Fibroblast of the aortic adventitia (primary cell): Measurements from ENCODE around the gene DYNC1I2.

DNA sequence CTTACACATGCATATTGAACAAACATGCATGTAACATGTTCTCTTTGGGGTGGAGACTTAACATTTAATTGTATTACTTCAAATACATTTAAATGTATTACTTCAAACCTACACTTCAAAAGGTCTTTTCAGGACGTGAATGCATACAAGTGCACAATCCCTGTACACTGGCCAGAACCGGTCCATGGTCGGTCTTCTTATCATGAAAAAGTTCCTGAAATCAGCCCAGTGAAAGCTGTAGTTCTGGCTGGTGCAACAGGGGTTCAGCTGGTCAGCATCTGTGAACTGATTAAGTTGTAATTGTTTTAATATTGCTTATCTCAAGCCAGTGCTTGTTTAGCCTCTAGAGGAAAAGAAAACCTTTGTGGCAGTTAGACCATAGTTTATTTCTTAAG lies 940 bp upstream of the CYBRD1 start:
- CAGE, long polyA plus RNA: no peak

DNA sequence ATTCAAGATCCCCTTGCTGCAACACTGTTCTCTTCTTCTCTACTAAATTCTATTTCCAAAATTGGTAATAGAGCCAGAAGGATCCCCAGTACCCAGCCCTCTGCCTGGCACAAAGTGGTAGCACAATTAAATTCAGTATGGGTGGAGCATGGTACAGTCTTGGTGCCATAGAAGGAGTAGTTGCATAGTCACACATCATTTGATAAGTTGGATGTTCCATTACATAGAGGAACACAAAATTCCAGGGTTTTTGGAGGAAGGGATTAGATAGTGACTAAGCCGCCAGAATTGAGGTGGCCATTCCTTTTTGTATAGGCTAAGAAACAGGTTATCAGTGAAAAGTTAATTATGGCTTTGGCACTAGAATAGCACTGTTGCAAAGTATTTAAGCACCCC lies 34.4 kb downstream of the CYBRD1 start:
- CAGE, long polyA plus RNA: no peak

DNA sequence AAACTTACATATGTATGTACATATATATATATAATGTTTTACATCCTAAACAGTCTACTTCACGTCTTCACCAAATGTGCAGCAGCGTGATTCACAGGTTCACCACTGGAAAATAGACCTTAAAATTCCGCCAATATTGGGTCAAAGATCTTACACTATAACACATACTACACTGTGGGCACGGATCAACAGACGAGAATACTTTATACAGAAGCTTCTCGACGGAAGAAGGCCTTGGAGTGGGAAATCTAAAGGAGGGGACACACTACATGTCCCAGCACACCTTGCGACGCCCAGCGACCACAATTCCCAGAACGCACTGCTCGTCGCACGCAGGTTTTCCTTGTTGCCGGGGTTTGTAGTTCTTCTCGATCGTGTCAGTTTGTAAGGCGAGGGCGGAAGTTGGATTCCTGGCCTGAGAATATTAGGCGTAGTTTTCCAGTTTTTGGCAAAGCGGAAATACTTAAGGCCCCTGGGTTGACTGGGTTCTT lies at the start of gene DYNC1I2:
TSS of gene DYNC1I2 (plus strand) at position 365 of the 491 bp plus-strand sequence.
- CAGE, long polyA plus RNA: no peak

DNA sequence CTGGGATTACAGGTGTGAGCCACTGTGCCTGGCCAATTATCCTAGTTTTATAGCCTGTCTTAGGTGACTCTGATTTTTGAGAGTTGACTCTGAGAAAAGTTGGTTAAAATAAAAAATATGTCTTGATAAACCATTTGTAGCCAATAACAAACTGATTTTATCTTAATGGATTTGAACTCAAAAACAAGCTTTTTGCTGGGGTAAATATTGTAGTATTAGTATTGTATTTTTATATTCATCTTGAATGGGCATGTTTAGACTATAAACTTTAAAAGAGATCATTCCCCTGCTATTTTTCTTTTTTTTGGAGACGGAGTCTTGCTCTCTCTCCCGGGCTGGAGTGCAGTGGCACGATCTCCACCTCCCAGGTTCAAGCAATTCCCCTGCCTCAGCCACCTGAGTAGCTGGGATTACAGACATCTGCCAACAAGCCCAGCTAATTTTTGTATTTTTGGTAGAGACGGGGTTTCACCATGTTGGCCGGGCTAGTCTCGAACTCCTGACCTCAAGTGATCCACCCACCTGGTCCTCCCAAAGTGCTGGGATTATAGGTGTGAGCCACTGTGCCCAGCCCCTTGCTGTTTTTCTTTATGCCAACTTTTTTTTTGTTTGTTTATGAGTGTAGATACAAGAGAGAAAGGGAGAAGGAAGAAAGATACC lies 13.8 kb downstream of the DYNC1I2 start:
- CAGE, long polyA plus RNA: no peak

GRCh38 chr2:172087484-172088260 lies 2.4 kb downstream of the DLX1 start:
- CAGE, long polyA plus RNA: no peak

DNA sequence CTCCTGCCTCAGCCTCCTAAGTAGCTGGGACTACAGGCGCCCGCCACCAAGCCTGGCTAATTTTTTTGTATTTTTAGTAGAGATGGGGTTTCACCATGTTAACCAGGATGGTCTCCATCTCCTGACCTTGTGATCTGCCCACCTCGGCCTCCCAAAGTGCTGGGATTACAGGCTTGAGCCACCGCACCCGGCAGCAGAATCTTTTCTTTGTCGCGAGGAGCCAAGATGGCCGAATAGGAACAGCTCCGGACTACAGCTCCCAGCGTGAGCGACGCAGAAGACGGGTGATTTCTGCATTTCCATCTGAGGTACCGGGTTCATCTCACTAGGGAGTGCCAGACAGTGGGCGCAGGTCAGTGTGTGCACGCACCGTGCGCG lies 112.3 kb upstream of the ITGA6 start:
- CAGE, long polyA plus RNA: no peak

GRCh38 chr2:172429336-172430388 lies 2.3 kb downstream of the ITGA6 start:
- CAGE, long polyA plus RNA: no peak

DNA sequence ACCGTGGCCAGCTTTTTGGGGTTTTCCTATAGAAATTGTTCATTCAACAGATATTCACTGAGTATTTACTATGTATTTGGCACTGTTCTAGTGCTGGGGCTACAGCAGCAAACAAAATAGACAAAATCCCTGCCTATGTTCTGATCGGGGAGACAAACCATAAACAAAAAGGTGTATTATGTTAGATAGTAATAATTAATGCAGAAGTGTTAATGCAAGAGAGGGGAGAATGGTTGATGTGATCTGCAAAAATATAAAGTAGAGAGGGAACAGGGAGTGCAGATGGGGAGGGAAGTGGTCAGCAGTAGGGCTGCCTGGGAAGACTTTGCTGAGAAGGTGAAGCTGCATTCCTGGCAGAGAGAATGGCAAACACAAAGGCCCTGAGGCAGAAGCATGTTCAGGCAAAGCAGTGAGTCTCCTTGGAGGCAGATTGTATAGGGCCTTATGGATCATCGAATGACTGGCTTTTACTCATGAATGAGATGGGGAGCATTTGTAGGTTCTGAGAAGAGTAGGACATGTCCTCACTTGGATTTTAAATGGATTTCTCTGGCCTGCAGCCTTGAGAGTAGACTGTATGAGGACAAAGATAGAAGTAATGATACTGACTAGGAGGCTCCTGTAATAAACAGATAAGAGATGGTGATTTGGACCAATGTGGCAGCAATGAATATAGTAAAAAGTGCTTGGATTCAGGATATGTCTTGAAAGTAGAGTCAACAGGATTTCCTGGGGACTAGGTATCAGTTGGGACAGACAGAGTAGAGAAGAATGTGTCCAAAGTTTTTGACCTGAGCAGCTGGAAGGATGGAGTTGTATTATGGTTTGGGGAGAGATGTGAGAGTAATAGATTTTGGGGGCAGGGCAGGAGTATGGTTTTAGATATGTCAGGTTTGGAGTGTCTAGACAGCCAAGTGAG lies 9.6 kb downstream of the ITGA6 start:
- CAGE, long polyA plus RNA: no peak

DNA sequence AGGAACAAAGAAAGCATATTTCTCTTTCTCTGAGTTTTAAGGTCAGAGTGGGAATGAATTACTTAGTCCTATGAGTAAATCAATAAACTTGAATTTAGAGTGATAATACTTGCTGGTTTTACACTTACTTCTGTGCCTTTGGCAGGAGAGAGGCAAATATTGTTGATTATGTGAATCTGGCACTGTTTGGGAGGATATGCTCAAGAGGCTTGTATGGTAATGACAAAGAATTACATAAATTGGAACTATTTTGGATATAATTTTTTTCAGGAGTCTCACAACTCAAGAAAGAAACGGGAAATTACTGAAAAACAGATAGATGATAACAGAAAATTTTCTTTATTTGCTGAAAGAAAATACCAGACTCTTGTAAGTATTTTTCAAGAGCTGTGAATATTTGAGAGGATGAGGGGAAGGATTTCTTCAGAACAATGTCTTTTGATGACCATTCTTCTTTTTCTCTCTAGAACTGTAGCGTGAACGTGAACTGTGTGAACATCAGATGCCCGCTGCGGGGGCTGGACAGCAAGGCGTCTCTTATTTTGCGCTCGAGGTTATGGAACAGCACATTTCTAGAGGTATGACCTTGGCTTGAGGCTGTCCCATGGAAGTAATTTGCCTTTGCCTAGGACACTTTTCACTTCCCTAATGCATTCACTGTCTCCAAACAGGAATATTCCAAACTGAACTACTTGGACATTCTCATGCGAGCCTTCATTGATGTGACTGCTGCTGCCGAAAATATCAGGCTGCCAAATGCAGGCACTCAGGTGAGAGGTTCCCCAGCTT lies 63.6 kb downstream of the ITGA6 start:
- CAGE, long polyA plus RNA: no peak

GRCh38 chr2:172496070-172496511 lies 59.8 kb upstream of the PDK1 start:
- CAGE, long polyA plus RNA: no peak

DNA sequence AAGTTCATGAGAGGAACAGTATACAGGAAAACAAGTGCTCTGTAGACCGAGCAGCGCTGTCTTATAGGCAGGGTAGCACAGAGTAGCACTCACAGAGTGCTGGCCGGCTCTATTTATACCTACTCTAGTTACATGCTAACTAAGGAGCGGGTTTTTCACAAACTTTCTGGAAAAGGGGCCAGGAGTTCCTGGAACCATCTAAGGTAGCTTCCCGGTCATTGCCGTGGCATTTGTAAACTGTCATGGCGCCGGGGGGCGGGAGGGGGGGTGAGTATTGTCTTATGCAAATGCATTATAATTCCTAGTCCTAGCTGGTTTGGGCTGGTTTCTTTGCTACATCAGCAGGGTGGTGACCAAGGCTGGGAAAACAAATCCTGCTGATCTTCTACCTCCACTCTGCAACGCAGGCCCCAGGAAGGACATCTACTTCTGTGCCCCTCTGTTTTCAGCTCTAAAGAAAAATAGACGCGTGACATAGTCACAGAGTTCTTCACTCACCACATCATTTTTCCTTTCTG lies 31.6 kb upstream of the MAP3K20 start:
- CAGE, long polyA plus RNA: no peak

DNA sequence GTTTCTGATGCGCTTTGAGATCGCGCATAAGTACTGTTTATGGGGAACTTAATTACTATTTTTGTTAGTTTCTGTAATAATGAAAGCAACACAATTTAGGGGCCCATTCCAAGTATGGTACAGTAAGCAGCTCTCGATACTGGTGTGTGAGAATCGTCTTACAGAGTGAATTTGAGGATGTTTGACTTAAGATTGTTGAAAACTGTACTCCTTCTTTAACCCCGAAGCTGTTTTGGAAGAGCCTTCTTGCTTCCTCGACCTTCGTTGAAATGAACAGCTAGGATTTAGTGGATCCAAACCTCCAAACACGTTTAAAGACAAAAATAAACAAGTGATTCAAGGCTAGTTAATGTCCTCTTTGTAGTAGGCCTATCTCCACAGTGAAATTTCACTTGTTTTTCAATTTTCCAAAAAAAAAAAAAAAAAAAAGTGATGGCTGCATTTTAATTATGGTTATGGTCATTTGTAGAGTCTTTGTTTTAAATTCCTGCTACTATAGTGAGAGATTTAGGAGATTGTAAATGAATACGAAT lies 1.4 kb downstream of the MAP3K20 start:
- CAGE, long polyA plus RNA: no peak

- CAGE, long polyA plus RNA: no peak
These were observed 15.6 kb downstream of the MAP3K20 start for GRCh38 chr2:173090968-173091836.

DNA sequence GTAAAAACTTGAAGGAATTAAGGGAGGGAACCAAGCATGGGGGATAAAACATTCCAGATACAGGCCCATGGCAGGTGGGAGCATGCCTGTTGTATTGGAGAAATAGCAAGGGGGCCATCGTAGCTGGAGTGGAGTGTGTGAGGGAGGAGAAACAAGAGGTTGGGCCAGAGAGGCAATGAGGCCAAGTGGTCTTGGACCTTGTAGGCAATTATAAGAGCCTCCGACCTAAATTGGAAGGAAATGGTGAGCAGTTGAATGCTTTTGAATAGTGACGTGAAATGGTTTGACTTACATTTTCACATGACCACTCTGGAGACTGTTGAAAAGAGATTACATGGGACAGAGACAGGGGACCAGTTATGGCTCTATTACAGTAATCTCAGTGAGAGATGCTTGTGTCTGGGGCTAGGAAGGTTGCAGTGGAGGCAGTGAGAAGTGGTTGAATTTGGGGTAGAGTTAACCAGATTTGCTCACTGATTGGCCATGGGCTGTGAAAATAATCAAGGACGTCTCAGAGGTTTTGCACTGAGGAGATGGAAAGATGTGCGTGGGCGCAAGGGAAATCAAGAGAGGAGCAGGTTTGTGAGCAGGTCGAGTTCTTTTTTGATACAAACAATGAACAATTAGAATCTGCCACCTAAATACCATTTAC lies 29.3 kb downstream of the MAP3K20 start:
- CAGE, long polyA plus RNA: no peak

- CAGE, long polyA plus RNA: no peak
These were observed 119.4 kb downstream of the MAP3K20 start for GRCh38 chr2:173195016-173195570.

GRCh38 chr2:173216987-173217450 lies 137.7 kb upstream of the CDCA7 start:
- CAGE, long polyA plus RNA: no peak

DNA sequence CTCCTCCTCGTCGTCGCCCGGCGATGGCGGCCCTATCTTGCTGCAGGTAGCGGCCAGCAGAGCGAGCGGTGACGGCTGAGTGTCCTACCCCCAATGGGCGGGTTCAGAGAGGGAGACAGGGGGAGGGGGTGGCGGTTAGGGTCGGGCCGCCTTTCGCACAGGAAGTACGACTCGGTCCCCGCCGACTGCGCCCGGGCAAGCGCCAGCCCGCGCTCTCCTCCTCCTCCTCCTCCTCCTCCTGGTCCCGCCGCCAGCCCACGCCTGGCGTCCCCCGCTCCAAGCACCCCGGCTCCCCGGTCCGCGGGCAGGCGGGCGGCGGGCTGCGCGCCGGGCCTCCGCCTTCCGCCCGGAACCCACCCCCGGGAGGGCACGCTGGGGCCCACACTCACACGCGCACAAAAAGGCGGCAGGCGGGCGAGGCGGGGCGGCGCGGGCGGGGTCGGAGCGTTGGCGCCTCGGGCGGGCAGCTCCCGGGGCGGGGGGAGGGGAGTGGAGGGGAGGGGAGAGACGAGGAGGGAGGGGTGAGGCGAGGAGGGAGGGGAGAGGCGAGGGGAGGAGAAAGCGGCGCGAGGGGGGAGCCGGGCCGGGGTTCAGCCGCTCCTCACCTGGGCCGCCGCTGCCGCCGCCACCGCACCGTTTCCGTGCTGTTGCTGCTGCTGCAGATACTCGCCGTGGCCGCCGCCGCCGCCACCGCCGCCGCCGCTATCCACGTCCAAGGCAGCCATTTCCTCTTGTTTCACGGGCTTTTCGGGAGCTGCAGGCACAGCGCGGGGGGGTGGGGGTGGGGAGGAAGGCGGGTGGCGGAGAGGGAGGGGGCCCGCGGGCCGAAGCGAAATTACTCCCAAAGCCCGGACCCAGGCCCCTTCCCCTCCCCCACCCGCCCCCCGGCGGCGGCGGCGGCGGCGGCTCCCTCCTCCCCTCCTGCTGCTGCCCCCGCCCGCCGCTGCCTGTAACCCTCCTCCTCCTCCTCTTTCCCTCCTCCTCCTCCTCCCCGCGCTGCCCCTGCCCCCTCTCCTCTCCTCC lies 1.1 kb downstream of the SP3 start:
- CAGE, long polyA plus RNA: no peak

DNA sequence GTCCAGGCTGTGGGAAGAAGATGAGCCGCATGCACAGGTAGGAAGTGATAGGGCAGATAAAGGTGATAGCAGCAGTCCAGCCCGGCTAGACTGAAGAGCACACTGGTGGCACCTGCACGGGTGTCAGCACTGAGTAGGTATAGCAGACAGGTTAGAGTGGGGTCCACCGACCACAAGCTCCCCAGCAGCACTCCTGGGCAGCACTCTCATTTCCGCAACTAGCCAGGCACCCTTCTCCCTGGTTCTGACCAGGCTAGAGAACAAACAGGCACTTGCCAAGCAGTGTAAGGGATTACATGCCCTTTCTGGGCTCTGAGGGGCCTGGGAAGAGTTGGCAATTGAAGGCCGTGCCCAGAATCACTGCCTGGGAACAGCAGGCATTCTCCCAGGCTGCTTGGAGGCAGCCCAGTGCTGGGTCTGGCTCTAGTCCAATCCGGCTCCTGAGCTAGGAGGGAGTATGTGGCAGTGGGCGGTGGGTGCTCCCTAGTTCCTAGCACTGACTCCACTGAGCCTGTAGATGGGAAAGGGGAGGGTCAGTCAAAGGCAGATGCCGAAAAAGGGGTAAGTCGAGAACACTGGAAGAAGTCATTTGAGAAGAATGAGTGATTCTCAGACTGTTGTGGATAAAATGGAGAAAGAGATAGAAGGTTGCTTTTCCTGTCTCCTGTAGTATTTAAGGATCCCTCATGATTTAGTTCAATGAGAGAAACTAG lies 34.1 kb upstream of the SP3 start:
- CAGE, long polyA plus RNA: no peak

DNA sequence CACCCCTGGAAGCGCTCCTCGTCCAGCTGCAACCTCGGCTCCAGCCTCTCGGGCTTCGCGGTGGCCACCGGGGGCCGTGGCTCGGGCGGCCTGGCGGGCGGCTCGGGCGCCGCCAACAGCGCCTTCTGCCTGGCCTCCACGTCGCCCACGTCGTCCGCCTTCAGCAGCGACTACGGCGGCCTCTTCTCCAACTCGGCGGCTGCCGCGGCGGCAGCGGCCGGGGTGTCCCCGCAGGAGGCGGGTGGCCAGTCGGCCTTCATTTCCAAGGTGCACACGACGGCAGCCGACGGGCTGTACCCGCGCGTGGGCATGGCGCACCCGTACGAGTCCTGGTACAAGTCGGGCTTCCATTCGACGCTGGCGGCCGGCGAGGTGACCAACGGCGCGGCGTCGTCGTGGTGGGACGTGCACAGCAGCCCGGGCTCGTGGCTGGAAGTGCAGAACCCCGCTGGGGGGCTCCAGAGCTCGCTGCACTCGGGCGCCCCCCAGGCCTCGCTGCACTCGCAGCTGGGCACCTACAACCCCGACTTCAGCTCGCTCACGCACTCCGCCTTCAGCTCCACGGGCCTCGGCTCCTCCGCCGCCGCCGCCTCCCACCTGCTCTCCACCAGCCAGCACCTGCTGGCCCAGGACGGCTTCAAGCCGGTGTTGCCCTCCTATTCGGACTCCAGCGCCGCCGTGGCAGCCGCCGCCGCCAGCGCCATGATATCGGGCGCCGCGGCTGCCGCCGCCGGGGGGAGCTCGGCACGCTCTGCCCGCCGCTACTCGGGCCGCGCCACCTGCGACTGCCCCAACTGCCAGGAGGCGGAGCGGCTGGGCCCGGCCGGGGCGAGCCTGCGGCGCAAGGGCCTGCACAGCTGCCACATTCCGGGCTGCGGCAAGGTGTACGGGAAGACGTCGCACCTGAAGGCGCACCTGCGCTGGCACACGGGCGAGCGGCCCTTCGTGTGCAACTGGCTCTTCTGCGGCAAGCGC lies 1.8 kb downstream of the SP9 start:
- CAGE, long polyA plus RNA: no peak

DNA sequence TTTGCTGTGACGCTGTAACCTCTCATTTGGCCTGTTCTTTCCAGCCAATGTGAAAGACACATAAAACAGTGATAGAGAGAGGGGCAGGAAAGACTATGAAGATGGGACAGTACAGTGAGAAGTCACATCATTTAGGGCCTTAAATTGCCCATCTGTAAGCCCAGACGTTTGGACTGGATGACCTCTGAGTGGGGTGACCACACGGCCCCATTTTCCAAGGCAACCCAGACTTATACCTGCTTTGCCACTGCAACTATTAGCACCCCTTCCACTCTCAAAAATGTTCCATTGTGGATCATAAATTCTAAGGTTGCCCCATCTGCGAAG lies 39.2 kb downstream of the WIPF1 start:
- CAGE, long polyA plus RNA: no peak